Skeletal muscle cell (primary cell): ENCODE measurements around the genes RBP3, ZNF488, AGAP9, C10orf71, SLC18A3 and ASAH2.

GRCh38 chr10:46597523-46598217 is 18.7 kb downstream of the SYT15 start:
- RRBS = no CpG with 5 or more reads among the region's 45 CpGs

DNA sequence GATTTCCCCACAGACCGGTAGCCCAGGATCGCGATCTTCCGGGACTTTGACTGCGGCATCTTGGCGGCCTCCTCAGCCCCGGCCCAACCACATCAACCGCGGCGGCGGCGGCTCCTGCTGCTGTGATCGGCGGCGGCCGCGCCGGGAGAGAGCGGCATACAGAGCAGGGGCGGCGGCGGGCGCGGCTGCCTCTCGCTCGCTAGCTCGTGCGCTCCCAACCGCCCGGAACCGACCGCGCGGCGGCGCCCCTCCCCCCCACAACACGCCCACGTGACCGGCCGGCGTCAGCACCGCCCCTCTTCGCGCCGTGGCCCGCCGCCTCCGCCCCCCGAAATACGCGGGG is 56.5 kb downstream of the SYT15 start:
- RRBS = no CpG with 5 or more reads among the region's 51 CpGs

GRCh38 chr10:46815717-46816330 is 95.4 kb upstream of the PTPN20 start:
- RRBS = no CpG with 5 or more reads among the region's 8 CpGs

- RRBS = no CpG with 5 or more reads among the region's 5 CpGs
These were observed 338 bp upstream of the GDF2 start for GRCh38 chr10:47321988-47322244.

- RRBS = no CpG with 5 or more reads among the region's 4 CpGs
These were observed at the start of gene RBP3 for GRCh38 chr10:47348224-47348591. Gene RBP3 (plus strand): TSS chr10:47348363.

DNA sequence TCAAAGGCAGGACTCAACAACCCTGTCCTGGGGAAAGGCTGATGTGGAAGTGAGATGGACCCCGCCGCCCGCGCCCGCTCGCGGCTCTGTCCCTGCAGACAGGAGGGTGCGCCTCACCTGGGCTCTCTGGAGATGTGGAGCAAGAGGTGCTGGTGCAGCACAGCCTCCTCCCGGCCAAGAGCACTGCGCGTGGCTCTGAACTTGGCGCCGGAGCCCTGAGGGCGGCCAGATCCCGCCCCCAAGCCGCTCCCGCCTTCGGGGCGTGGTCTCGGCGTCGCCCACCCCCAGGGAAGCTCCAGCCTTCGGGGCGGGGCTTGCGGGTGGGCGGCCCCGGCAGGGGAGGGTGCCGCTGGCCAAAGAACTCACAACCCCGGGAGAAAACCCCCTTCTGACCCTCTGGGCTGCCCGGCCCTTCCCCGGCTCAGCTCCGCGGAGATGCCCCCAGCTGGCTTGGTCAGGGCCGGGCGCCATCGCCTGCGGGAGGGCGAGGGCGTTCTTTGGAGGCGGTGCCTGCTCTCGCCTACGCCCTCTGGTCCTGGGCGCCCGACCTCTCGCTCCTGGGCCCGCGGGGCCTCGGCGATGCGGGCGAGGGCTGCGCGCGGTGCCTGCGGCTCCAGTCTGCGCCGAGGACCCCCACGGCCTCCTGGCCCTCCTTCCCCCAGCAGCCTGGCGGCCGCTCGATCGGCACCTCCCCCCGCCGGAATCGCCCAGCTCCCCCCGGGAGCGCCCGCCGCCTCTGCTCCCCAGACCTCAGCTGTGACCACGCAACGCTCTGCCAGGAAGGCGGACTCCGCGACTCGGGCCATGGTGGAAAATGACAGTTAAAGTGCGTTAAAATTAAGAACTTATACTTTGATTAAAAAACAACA is at the start of gene ZNF488:
Gene ZNF488 (minus strand): TSS at position 191 of the 869 bp plus-strand sequence.
- RRBS = no CpG with 5 or more reads among the region's 76 CpGs

DNA sequence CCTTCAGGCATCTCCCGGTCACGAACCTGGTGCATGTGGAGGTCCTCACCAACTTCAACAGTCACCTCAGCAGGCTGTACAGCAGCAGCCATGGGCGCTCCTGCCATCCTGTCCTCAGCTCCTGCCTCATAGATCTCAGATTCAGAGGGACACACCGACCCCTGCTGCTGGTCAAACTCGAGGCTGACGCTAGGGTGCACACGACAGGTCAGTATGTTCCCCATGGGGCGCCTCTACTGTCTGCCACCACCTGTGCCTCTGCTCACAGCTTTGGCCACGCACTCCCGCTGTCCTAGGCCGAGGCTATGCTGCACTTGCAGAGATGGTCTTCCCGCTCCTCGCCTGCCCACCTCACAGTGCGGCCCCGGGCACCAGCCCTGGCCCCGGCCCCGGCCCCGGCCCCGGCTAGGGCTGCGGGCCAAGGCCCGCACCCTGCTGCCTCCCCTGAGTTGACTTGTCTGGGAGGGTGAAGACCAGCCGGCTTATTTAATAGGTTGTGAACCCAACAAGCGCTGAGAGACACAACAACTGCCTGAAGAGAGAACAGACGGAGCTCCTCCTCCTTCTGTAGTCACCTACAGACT is at the start of gene AGAP9:
Gene AGAP9 (minus strand): TSS at position 336 of the 584 bp plus-strand sequence.
- RRBS = no CpG with 5 or more reads among the region's 24 CpGs

DNA sequence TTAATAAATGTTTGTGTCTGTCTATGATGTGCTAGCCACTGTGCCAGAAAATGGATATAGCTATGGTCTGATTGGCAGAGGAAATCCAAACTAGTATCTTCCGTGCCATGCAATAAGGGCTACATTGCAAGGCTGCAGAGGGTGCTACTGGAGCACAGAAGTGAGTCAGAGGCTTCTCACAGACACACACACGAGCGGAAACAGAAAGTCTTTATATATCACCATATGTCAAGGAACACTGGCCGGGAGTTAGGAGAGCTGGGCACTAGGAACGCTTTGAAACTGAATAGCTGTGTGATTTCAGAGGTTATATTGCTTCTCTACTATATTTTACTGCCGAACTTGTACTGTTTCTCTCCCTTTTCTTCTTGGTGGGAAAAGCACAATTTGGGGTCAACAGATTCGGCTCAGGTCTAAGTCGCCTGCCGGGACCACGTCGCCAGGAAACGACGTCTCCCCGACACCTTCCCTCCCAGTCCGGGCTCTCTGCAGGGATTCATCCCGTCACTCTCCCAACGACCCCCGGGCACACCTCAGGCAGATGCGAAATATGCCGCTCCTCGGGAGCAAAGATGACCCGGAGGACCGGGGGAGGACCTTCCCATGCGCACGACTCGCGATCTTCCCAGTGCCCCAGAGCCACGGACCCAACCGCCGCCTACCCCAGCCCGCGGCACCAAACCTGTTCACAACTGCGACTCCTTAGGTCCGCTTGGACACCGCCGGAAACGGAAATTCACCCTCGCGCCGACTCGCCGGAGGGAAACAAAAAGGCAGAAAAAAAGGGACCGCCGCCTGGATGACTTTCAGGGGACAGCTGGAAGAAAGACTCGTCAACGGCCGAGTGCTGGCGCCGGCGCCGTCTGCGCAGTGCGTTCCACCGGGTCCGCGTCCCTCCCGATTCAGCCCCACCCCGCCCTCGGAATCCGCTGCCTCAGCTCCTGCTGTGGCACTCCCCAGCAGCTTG is 29.6 kb upstream of the AGAP9 start:
- RRBS = no CpG with 5 or more reads among the region's 60 CpGs

GRCh38 chr10:48317083-48317629 is 10.7 kb downstream of the MAPK8 start:
- RRBS = no CpG with 5 or more reads among the region's 7 CpGs

- RRBS = no CpG with 5 or more reads among the region's 8 CpGs
These were observed 27.4 kb downstream of the MAPK8 start for GRCh38 chr10:48333828-48334351.

GRCh38 chr10:48431913-48432344 is 125.5 kb downstream of the MAPK8 start:
- RRBS = no CpG with 5 or more reads among the region's 1 CpG

DNA sequence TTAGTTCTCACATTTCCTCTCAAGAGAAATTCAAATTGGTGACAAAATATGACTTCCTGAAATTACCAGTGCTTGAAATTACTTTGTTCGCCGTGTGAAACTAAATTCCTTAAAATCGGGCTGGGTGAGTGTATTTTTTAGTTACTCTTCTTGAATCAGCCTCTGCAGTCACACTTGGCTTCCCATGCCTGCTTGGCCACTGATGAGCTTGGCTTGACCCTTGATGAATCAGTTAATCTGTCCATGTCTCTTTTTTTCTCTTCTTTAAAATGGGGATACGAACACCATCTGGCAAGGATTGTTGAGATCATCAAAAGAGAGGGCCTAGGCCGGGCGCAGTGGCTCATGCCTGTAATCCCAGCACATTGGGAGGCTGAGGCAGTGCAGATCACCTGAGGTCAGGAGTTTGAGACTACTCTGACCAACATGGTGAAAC is 19.0 kb upstream of the ARHGAP22 start:
- RRBS = no CpG with 5 or more reads among the region's 6 CpGs

DNA sequence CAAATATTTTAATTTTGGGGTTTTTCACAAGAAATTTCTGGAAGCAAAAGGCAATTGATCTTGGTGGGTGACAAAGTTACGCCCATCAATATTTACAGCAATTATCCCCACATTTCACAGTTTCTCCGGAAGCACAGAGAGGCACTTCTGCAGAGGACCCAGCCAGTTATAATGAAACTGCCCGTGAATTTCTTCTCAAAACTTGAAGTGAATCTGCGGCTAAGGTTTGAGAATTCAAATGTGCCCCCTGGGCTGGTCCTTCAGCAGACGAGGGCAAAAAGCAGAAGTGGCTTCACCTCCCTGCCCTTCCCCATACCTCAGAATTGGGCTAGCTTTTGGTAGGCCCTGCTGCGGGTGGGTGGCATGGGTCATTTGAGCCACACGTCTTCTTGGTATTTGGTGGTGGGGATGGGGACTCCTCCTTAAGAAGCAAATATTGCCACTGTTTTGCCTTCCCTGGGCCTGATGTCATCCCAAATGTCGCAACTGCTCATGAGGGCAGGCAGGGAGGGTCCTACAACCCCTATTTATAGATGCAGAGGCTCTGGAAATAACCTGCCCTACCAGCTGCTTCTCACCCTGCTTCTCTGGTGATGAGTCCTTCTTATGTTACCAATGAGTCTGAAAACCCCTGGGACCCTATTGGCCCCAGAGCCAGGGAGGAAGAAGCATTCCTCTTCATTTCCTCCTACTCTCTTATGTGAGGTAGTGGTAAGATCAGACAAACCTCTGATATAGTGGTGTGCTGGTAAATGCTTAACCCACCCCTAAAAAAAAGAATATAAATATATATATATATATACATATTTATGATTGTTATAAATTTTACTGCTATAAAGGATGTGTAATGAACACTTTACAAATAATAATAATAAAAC is 16.5 kb upstream of the WDFY4 start:
- RRBS = no CpG with 5 or more reads among the region's 8 CpGs

- RRBS = no CpG with 5 or more reads among the region's 7 CpGs
These were observed 11.9 kb upstream of the WDFY4 start for GRCh38 chr10:48672757-48673270.

GRCh38 chr10:49298692-49299769 is at the start of gene C10orf71:
Gene C10orf71 (plus strand): TSS chr10:49299170.
- RRBS = 39% methylated on average over 9 of the region's 38 CpGs

- RRBS = no CpG with 5 or more reads among the region's 14 CpGs
These were observed 561 bp downstream of the ERCC6 start for GRCh38 chr10:49538431-49538689.

- RRBS = under 1% methylated on average over 9 of the region's 80 CpGs
These were observed at the start of gene SLC18A3 for GRCh38 chr10:49609884-49610580. Gene SLC18A3 (plus strand): TSS chr10:49610310.

GRCh38 chr10:50251230-50251868 is at the start of gene ASAH2:
Gene ASAH2 (minus strand): TSS chr10:50251516.
- RRBS = no CpG with 5 or more reads among the region's 2 CpGs

GRCh38 chr10:50384354-50384847 is 133.1 kb upstream of the ASAH2 start:
- RRBS = no CpG with 5 or more reads among the region's 2 CpGs

DNA sequence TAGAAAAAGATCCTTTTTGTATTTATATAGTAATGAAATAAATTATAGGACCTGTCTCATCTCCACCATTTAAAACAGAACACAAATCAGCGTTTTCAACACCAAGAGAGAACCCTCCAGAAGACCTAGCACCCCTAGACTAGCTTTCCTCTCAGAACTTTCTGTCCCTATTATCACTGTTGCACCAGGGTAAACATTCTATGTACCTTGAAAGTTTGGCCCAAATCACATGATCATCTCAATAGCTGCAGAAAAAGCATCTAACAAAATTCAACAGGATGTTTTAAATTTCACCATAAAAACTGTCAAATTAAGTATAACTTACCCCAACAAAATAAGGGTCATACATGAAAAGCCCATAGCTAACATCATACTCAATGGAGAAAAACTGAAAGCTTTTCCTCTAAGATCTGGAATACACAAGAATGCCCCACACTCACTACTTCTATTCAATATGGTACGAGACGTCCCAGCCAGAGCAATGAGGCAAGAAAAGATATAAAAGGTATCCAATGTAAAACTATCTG is 50.9 kb downstream of the SGMS1 start:
- RRBS = no CpG with 5 or more reads among the region's 3 CpGs